Cerebral cortex (tissue), 2 donors: ENCODE data around the genes AGER, TAP1, HLA-DOA, B3GALT4 and RGL2.

- PRO-cap, 2 experiments, result no peak in any of the 2 experiments
Measured at GRCh38 chr6:32096648-32097382, 12.3 kb downstream of the TNXB start.

DNA sequence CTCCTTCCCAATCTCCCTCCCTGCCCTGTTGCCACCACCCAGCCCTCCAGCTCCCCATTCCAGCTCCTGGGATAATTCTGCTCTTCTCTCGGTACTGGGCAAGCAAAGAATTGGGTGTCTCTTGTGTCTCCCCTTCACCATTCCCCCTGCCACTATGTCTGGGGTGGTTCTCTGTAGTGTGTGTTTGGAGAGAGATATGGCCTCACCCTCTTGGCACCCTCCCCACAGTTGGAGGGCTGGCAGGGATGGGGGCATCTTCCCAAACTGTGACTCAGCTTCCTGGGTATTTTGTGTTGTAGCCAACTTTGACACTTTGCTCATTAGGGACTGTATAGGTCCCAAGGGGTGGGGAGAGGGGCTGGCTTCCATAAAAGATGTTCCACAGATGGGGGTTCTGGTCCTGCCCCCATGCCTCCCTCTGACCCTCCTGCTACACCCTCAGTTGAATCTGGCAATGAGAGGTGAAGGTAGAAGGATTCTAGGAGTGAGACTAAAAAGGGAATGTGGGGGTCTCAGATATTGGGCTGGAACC, 1.7 kb downstream of the TNXB start:
- PRO-cap, 2 experiments, result no peak in any of the 2 experiments

- PRO-cap, 2 experiments, result peak in 1 of 2 experiments; most common plus-strand start chr6:32108398 (in 1); most common minus-strand start chr6:32108281 (in 1)
Measured at GRCh38 chr6:32107917-32108783, 988 bp downstream of the TNXB start.

- PRO-cap, 2 experiments, result no peak in any of the 2 experiments
Measured at GRCh38 chr6:32167640-32168553, 3.5 kb downstream of the EGFL8 start.

DNA sequence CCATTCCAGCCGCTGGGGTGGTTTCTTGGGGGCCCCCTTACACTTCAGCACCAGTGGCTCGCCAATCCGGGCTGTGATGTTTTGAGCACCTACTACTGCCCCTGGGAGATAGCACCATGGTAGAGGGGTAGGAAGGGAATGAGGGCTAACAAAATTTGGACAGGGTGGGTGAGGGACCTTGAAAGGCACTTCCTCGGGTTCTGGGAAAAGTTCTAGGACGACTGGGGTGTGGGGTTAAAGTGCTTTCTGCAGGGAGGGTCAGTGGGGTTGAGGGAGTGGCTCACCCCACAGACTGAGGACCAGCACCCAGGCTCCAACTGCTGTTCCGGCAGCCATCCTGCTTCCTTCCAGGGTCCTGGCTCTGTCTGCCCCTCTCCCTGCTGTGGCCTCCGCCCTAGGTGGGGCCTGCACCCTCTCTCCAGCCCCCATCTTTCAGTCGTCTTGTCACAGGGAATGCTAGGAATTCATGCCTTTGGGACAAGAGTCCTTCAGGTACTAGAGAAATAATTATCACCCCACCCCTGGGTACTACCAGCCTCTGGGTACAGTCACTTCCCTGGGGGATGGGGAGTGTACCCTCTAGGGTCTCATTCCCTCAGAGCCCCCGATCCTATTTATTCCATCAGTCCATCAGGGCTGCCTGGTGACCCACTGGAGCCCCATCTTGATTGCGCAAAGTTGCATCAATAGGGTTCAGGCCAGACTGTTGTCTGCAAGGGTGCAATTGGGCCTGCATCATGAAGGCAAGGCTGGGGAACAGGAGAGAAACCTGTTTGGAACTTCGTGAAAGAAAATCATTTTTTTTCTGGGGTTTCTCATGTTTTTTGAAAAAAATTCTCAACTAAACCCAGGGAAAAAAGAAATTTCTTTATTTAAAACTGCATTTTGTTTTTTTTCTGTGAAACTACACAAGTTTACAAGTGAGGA, at the start of gene AGER:
Gene AGER (minus strand): TSS at position 367 of the 927 bp plus-strand sequence.
- PRO-cap, 2 experiments, result no peak in any of the 2 experiments

DNA sequence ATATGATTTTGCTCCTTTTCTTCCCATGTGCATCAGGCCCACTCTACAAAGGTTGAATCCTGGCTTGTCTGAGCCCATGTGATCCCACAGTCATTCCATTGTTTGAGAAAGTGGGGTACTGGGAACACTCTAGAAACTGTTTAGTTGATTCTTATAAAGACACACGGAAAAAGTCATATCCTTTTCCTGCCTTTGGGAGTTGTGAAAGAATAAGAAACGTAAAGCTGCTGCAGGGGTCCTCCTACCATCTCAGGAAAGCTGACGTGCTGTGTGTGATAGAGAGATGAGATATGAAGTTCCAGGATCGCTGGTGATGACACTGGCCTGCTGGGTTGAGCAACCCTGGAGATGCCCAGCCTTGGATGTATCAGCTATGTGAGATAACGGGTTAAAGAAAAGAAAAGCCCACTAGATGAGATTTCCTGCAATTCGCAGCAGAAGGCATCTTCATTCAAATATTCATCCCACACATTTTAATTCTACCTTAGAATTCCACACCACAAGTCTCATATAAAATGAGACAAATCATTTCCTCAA, 21.4 kb upstream of the HLA-DRB5 start:
- PRO-cap, 2 experiments, result no peak in any of the 2 experiments

GRCh38 chr6:32659464-32660445, 6.7 kb downstream of the HLA-DQB1 start:
- PRO-cap, 2 experiments, result no peak in any of the 2 experiments

DNA sequence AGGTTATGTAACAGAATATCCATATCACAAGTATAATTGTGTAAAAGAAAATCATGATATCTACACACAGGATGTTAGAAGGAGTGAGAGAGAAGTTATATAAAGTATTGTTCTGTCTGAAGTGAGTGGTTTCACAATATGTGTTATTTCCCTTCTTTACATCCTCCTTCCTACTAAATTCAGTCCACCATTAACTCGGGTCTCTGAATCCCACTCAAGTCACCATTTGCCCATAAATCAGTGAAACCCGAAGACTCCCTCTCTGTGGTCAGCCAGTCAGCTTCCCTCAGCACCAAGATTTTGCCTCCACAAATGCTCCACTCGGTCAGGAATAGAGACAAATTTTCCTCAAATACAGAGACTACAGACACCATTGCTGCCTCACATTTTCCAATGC, 740 bp downstream of the HLA-DQB1 start:
- PRO-cap, 2 experiments, result no peak in any of the 2 experiments

DNA sequence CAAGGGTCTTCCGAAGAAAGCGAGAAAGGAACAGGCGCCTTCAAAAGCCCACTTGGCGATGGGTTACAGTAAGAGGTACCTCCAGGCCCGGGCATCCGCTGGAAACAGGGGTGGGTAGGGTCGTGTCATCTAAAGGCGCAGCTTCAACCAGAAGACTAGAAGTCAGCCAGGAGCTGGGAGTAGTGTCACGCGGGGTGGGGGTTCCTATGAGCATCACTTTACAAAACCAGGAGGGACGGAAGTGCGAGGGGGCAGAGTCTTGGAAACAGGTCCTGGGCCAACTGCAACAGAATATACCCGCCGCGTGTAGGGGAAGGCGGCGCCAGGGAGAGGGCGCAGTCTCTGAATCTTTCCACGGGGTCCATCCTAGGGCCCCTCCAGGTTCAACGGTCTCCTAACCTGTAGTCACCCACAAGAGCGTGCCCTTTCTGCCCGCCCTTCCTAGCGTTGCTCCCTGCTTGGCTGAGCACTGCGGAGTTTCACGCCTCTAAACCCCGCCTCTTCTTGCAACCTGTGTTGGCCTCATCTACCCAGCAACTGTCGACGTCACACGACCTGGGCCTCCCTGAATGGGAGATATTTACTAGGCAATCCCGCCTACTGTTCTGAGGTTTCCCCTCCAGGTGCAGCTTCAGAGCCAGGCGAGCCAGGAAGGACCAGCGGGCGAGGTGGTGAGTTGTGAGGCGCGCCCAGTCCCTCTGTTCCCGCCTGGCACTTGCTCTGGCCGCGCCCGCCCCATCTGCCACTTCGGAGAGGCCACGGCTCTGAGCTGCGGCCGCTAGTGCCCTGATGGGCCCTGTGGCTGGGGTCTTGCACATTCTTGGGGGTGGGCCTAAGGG, 572 bp upstream of the PSMB8 start:
- PRO-cap, 2 experiments, result peak in 1 of 2 experiments; most common plus-strand start position 309 of the sequence (in 1); most common minus-strand start position 196 of the sequence (in 1)

DNA sequence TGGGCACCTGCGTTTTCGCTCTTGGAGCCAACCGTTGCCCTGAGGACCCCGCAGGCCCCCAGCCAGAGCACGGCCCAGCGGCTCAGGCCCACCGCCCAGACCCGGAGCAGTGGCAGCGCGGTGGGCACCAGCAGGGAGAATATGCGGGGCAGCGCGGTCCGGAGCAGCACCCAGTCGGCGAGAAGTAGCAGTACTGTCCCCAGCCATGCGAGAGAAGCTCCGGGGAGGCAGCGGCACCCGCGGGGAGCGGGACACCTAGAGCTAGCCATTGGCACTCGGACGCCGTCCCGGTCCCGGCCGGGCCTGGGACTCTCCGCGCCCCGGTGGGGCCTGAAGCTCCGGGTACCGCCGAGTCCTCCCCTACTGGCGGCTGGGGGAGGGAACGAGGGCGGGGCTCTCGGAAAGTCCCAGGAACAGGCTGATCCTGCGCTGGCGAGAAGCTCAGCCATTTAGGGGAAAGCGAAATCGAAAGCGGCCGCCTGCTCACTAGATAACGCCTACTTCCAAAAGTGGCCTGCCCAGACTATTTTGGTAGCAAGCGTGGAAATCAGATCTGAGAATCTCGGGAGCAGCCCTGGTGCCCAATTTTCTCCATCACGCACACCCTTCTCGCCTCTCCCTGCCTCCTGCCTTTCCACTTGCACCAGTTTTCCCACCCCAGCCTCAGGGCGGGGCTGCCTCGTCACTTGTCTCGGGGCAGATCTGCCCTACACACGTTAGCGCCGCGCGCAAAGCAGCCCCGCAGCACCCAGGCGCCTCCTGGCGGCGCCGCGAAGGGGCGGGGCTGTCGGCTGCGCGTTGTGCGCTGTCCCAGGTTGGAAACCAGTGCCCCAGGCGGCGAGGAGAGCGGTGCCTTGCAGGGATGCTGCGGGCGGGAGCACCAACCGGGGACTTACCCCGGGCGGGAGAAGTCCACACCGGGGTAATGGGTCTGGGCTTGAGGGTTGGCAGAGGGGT, at the start of gene TAP1:
Gene TAP1 (minus strand): TSS at position 337 of the 957 bp plus-strand sequence.
- PRO-cap, 2 experiments, result peak in 1 of 2 experiments; most common plus-strand start position 449 of the sequence (in 1); most common minus-strand start position 302 of the sequence (in 1)

DNA sequence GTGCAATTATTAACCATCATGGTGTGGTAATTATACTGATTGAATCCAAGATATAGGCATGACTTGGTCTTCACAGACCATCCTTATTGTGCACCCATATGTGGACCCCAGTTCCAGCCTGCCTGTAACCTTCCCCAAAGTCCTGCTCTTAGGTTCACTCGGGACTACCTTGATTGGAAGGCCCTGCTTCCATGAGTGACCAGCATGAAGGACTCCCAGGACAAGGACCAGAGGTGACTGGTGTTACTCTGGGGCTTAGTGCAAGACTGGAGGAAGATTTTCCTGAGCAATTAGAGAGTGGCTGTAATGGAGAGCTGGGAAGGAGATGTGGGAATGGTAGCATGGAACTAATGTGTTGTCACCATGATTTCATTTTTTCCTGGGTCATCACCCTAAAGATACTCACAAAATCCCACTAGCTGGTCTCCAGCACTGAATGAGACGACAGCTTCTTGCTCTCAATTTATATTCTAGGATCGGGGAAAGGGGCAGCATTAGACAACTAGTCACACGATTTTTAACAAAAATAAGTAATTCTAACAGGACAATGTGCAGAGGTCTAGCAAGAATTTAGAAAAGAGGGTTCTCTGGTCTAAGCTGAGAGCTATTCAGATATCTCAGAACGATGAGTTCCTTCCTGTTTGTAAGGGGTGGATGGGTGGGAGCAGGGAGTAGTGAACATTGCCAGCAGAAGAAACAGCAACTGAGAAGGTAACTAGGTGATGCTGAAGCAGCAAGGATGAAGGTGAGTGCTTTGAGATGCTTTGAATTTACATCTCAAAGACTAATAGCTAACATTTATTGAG, 15.3 kb downstream of the BRD2 start:
- PRO-cap, 2 experiments, result no peak in any of the 2 experiments

DNA sequence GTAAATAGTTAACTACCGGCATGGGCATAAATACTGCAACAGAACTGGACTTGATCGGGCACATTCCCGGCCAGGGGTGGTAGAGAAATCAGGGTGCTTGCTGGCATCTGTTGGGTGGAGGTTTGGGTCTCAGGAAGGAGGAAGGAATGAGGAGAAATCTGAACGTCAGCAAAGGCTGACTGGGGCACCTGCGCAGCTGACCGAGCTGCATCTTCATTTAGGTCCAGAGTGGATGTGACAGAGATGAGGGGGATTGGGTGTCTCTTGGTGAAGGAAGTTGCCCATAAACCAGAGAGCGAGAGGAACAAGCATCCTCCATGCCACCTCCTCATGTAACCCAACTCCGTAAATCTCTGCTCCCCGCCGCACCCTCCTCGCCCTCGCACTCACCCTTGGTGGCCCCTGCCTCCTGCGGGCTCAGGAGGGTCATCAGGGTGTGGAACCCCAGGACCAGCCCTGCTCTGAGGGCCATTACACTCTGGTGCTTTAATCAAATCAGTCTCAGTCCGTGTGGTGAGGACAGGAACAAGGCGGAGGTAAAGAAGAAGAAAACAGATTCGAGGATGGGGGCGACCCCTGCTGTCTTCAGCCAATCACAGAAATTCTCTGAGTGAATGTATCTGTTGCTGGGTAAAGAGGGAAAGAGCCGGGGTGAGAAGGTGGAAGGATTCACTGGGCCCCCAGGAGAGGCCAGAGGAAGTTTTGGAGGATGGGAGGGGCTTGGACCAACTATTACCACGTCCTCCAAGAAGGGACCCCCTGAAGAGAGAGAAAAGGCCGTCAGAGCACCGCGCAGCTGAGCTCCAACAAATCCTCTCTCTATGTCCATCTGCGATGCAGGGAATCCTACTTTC, at the start of gene HLA-DOA:
Gene HLA-DOA (minus strand): TSS at position 527 of the 854 bp plus-strand sequence.
- PRO-cap, 2 experiments, result peak in 1 of 2 experiments; most common plus-strand start position 699 of the sequence (in 1); most common minus-strand start position 538 of the sequence (in 1)

GRCh38 chr6:33197615-33197960, 2.9 kb downstream of the RXRB start:
- PRO-cap, 2 experiments, result no peak in any of the 2 experiments

DNA sequence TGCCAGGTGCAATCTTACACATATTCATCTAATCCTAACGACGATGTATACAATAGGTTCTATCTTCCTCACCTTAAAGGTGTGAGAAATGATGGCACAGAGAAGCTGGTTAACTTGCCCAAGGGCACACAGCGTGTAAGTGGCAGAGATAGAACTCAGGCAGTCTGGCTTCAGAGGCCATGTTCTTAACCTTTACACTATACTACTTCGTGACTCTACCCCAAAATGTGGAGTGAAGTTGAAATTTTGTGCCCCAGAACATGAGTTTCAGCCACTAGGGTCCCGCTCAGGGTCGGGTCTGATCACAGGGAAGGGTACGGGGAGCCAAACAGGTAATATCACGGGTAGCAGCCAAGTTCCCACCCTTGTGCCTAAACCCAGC, 543 bp downstream of the VPS52 start:
- PRO-cap, 2 experiments, result no peak in any of the 2 experiments

- PRO-cap, 2 experiments, result peak in 1 of 2 experiments; most common plus-strand start chr6:33277159 (in 1); most common minus-strand start chr6:33277068 (in 1)
Measured at GRCh38 chr6:33276642-33277990, at the start of gene B3GALT4. Gene B3GALT4 (plus strand): TSS chr6:33277123.

GRCh38 chr6:33287909-33288602, 983 bp downstream of the WDR46 start:
- PRO-cap, 2 experiments, result no peak in any of the 2 experiments

DNA sequence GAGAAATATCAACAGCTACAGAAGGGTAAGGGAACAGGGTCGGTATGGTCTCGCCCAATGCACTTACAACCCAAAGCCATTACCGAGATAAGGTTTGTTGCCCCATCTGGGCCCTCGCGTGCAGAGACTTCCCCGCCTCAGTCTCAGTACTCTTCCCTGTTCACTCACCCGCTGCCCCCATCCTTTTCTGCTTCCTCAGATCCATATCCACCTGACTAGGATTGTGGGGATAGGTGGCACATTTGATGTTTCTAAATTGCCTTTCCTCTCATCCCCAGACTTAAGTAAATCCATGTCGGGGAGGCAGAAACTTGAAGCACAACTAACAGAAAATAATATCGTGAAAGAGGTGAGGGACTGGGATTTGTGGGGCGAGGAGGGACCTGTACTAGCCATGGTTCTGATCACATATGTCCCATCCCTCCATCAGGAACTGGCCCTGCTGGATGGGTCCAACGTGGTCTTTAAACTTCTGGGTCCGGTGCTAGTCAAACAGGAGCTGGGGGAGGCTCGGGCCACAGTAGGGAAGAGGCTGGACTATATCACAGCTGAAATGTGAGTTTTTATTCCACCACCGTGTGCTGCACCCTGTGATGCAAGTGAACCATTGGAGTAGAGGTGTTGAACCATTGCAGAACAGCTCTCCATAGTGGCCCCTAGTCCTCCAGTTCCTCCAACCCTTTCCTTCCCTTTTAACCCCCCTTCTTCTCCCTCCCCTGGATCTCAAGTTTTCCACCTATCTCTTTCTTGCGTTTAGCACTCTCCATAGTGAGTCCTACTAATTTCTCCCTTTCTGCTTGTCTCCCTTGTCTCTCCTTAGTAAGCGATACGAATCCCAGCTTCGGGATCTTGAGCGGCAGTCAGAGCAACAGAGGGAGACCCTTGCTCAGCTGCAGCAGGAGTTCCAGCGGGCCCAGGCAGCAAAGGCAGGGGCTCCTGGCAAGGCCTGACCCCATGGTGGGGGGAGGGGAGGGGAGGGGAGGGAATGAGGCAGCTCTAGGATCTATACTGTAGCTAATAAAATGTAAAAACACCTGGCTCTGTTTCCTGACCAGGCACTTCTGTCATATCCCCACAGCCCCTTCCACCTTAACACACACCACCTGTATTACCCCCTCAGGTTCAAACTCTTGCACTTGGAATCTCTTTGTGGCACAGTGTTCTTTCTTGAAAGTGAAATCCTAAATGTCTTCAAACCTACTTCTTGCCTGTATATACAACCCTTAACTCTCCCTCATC, 914 bp downstream of the PFDN6 start:
- PRO-cap, 2 experiments, result no peak in any of the 2 experiments

- PRO-cap, 2 experiments, result peak in 1 of 2 experiments; most common plus-strand start chr6:33299077 (in 1); most common minus-strand start chr6:33298942 (in 1)
Measured at GRCh38 chr6:33298550-33299121, at the start of gene RGL2. Gene RGL2 (minus strand): TSS chr6:33298942.

DNA sequence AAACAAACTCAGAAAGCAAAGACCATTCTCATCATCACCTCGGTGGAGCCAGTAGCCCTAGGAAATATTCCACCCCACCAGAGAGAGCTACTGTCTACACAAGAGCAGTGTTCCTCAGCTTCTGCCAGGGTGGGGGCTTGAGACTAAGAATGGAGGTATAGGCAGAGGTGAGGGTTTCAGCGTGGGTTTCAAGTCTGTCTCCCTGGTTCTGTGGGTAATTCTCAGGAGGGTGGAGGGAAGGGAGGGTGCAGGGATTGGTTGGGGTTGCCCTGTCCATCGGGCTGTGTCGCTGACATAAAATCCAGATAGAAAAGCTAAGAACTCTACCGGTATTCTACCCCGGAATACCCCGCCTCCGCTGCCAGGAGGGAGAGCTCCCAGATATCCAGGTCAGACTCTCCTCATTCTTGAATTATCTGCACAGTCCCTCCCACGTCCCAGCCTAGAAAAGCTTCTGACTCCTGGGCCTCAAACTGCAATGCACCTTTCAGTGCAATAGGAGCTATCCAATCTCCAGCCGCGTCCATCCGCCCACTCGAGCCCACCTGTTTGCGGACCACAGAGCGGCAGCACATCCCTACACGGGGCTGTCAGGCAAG, 1.7 kb downstream of the TAPBP start:
- PRO-cap, 2 experiments, result no peak in any of the 2 experiments

DNA sequence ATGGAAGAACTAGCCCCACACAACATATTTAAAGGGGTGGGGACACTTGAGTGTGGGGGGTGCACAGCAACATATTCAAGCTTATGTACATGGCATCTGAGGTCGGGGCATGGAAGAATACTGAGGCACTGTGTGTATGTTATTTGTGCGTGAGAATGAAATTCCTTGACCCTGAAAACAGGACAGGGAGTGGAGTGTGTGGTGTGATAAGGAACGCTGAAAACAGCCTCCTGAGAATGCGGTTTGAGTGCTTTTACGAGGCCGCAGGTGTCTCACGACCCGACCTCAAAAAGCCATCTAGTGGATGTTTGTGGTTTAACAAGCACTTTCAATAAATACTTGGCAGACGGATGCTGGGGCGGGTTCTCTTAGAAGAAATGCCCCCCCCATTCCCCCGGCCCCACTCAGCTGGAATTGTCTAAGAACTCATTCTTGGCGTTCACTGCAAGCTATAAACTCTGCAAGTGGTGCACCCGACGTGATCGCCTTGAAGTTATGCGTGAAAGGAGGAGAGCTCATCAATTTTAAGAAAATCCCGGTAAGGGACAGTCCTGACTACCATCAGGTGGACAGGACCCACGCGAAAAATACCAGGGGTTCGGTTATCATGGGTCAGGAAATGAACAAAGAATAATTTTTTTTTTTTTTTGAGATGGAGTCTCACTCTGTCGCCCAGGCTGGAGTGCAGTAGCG, 16.2 kb upstream of the SMIM40 start:
- PRO-cap, 2 experiments, result no peak in any of the 2 experiments